Cardiac muscle cell (in vitro differentiated cells and primary cell): ENCODE results near the genes FAM89A and GNPAT.

GRCh38 chr1:229856354-229856590, 210.8 kb upstream of the GALNT2 start:
- RAMPAGE, long total RNA = no peak
- RRBS = no CpG with 5 or more reads among the region's 4 CpGs

DNA sequence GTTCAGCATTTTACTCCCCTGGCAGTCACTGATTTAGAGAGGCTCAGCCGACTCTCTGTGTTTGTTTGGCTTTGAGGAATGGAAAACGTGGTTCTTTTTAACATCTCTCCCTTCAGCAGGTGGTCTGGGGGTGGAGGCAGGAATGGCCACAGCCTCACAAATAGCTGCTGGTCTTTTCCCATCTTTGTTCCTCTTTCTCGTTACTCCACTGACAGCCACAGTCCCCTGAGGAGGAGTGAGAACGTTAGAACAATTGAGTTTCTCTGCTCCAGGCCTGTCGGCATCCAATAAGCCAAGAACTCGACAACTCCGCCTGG, 169.6 kb upstream of the GALNT2 start:
- RAMPAGE, long total RNA = no peak
- RRBS = no CpG with 5 or more reads among the region's 7 CpGs

DNA sequence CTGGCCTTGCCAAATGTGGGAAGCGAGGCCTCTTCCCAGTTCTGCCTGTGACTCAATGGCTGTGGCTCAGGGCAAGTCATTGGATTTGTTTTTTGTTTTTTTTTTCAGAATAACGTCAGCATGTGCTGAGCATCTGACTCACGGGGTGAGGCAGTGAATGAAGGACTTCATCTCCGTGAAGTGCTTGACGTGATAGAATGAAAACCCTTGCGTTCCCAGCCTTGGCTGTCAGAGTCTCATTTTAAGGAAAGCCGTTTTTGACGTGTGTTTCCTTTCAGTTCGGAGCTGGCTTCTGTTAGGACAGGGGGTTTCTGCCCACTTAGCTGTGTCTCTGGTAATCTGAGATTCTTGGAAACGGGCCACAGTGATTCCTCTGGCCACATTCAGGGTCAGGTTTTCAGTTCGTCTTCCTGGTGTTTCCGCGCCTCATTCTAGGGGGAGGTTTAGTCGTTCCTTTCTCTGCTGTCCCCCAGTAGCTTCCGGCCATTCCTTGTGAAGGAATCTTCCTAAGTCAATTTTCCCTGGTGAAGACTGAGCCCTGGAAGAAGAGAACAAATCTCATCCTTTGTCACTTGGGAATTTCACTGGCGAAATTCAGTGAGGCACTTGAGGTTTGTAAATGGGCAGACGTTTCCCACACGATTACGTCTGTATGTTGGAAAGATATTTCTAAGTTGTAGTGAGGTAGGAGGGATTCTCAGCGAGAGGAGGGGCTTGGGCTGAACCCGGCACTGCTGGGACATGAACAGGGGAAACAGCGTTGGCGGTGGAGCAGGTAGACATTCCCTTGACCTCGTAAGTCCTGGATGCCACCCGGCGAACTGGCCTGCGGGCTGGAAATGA, 47.0 kb downstream of the GALNT2 start:
- RAMPAGE, long total RNA = no peak
- RRBS = 75% methylated on average over 2 of the region's 27 CpGs

DNA sequence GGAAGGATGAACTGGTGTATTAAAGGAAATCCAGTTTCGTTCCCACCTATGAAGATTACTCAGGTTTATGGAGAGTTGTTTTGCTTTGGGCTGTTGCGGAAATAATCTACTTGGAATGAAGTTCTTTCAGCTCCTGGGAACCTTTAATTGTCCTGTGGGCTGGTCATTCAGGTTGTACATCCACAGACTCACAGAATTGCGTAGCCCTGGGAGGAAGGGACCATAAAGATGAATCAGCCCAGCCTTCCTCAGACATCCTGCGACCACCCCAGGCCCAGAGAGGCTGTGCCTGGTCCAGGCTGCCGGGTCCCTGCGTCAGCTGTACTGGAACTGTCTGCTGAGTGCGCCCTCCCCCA, 72.7 kb downstream of the GALNT2 start:
- RAMPAGE, long total RNA = no peak
- RRBS = no CpG with 5 or more reads among the region's 7 CpGs

GRCh38 chr1:230186971-230187248, 119.9 kb downstream of the GALNT2 start:
- RAMPAGE, long total RNA = no peak
- RRBS = no CpG with 5 or more reads among the region's 4 CpGs

DNA sequence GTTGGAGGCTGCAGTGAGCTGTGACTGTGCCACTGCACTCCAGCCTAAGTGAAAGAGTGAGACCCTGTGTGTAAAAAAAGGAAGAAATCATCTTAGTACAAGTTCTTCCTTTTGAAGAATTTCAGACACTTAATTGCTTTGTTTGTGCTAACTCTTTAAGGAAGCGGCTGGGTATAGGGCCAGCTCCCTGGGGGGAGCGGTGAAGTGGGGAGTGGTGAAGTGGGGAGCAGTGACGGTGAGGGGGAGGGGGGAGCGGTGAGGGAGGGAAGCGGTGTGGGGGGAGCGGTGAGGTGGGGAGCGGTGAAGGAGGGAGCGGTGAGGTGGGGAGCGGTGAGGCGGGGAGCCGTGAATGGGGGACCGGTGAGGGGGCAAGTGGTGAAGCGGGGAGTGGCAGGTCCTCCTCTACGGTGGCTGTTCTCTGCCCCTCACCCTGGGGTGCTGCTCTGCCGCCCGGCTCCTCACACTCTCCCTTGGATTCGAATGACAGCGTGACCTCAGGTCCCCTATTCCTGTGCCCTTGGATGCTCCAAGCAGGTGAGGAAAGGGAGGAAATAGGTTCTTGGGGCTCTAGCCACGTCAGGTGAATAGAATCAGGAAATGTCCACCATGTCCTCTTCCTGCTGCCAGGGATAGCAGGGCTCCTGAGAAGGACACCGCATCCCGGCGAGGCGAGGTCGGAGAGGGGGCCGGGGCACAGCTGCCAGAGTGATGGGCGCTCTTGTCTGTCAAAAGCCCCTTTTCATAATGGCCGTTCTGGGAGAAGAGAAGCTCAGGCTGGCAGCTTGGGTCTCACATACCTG, 134.3 kb downstream of the PGBD5 start:
- RAMPAGE, long total RNA = no peak
- RRBS = no CpG with 5 or more reads among the region's 27 CpGs

DNA sequence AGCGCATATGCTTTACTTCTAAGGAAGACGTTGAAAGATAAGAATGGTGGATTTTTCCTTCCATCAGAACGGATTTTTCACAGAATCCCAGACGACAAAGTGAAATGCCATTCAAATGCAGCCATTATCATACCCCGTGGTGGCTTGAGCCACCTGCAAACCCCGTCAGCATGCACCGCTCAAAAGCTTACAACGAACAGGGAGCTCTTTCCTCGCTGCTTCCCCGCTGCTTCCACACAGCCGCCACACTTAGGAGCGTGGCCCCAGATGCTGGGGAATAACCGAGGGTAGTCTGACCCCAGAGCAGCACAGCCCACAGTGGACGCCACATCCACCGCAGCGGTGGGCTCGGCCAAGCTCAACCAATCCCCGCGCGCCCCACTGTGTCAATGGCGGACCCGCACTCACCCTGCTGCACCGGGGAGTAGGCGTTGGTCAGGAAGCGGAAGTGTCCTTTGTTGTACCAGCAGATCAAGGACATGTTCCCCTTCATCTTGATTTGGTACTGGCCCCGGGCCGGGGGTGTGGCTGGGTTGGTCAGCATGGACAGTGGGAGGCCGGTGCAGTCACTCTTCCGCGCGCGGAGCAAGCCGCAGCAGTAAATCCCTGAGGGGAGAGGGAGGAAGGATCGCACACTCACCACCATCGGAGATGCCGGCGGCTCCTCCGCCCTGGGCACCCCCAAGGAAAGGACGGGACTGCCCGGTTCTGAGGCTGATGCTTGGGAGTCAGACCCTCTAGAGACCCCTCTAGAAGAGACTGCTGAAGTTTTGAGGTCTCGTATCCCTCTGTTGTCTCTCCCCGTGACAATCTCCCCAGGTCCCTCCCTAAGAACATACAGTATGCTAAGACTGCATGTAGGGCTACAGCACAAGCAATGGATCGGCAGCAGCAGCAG, 93.4 kb downstream of the PGBD5 start:
- RAMPAGE, long total RNA = no peak
- RRBS = 70% methylated on average over 17 of the region's 43 CpGs

- RAMPAGE, long total RNA = no peak
- RRBS = no CpG with 5 or more reads among the region's 7 CpGs
Observed at GRCh38 chr1:230603290-230603773, 38.9 kb upstream of the COG2 start.

DNA sequence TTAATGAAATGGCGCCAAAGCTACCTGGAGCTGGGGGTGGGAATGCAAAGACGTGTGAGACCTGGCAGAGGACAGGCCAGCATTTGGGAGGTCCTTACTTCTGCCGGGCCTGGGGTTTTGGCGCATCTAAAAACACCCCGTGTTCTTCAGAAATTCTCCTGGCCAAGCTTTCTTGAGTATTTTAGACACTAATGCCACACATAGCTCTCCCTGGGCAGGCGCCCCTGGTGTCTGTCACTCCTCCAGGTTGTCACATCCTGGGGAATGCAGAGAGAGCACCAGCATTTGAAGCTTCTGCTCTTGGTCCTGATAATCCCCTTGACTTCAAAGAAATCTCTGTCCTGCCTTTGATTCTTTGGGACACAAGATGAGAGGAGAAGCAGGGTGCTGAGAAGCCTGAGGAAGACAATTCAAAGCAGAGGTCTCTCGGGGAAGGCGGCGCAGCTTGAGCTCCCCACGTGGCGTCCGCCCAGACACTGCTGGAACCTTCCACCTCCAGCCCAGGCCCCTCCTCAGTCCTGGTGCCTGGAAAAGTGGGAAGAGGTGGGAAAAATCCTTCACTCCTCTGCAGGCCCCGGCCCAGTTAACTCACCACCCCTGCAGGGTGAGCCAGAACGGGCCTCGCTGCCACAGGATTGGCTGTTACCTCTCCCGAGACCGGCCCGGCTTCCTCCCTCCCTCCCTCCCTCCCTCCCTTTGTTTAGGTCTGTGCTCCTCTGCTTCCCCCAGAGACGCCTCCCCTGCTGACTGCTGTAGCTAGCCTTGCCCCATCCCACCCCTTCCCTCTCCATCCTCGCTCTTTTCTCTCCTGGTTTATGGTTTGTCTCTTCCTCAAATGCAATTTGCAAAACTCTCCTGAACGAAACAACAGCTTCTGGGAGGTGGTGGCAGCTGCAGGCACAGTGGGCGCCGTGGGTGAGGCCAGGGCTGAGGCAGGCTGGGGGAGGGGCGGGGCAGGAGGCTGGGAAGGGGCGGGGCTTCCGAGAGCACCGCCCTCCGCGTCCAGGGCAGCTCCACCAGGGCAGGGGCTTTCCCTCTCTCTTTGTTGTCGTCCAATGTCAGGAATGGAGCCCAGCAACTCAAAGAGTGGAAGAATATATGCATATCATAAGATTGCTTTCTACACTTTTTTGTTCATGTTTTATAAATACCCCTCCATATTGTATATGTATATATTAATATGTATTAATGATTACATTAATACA, 6.4 kb downstream of the CAPN9 start:
- RAMPAGE, long total RNA = no peak
- RRBS = 7% methylated on average over 1 of the region's 30 CpGs

DNA sequence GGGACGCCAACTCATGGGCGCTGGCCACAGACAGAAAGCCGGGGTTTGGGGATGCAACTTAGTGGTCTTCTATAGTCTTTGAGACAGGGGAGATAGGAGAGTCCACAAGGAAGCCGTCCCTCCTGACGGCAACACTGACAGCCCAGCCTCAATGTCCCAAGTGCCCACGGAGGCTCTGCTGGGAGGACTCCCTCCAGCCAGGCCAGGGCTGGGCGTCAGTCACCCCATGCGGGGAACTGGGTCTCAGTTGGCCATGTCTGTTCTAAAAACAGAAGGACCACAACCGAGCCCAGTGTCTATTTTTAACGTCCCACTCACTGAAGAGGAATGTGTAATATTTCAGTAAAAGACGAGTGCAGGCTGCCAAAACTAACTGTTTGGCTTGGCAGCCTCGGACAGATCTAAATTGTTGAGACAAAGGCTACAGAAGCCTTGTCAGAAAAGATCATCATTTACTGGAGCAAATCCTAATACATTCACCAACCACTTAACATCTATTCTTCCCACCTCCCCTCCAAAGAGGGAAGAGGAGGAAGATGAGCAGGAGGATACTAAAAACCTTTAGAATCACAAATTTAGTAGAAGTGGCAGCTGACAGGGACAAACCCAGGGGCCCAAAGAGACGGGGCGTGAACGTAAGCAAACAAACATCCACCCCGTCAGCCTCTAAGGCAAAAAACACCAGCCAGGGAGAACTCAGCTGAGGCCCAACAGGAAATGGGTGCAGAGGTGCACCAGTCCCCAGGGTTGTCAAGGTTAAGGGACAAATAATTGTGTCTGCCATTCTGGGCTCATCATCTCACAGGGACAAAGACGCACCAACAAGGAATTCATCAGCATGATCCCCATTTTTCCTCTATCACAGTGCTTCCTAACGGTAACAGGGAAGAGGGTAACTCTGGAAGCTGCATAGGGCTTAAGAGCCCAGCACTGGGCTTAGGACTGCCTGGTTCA, 18.7 kb downstream of the C1orf198 start:
- RAMPAGE, long total RNA = no peak
- RRBS = no CpG with 5 or more reads among the region's 18 CpGs

- RAMPAGE, long total RNA = no peak
- RRBS = no CpG with 5 or more reads among the region's 10 CpGs
Observed at GRCh38 chr1:230867015-230867701, 1.2 kb downstream of the C1orf198 start.

- RAMPAGE, long total RNA = no peak
- RRBS = no CpG with 5 or more reads among the region's 10 CpGs
Observed at GRCh38 chr1:230938115-230938947, 40.3 kb downstream of the TTC13 start.

- RAMPAGE, long total RNA = no peak
- RRBS = no CpG with 5 or more reads among the region's 5 CpGs
Observed at GRCh38 chr1:230942594-230943414, 35.9 kb downstream of the TTC13 start.

DNA sequence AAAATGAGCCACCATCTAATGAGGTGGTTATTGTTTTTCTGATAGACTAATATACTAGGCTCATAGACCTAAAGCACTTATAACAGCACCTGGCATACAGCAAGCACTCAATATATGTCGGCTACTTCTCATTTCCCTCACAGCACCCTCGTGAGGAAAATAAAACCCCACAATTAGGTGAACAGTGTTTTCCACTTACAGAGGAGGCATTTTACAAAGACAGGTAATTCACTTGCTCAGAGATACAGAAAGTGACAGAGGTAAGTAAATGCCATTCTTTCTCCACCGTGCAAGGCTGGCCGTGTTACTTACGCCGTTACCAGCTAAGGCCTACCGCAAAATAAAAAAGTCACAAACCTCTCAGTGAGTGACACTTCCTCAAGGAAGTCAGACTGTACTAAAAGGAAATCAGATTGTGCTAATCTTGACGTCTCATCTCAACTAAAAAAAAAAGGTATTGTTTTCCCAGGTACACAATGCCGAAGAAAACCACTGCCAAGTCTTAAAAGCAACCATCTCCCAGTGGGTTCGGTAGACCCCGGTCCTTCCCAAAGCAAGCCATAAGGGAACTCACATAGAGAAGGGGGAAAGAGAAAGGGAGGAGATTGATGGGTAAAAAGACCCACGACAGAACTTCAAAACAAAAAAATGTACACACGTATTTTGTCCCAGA, 1.4 kb downstream of the TTC13 start:
- RAMPAGE, long total RNA = no peak
- RRBS = no CpG with 5 or more reads among the region's 13 CpGs

- RAMPAGE, long total RNA = no peak
- RRBS = no CpG with 5 or more reads among the region's 7 CpGs
Observed at GRCh38 chr1:230999712-231000764, 21.1 kb downstream of the ARV1 start.

DNA sequence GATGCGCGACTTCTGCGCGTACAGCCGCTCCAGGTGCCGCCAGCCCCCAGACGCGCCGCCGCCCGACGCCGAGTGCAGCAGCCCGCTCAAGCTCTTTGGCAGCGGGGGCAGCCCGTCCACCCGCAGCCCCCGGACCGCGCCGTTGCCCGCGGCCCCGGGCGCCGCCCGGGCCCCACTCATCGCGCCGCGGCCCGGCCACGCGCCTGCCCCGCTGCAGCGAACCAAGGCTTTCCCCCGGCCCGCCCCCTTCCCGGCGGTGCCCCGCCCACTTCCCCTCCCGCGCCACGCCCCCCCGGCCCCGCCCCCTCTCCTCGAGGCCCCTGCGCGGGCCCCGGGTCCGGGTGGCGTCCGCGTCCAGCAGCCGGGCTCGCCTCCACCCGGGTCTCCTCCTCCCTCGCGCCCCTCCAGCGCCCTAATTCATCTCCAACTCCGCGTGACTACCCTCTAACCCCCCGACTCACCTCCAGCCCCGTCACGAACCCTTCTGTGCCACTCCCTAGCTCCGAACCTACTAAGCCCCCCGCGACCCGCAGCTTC, at the start of gene FAM89A:
Gene FAM89A, minus strand, starts transcription at position 223 of the 537 bp plus-strand sequence.
- RAMPAGE, long total RNA = no peak
- RRBS = 4% methylated on average over 18 of the region's 69 CpGs

GRCh38 chr1:231040904-231041543, 970 bp upstream of the FAM89A start:
- RAMPAGE, long total RNA = no peak
- RRBS = 4% methylated on average over 15 of the region's 32 CpGs

DNA sequence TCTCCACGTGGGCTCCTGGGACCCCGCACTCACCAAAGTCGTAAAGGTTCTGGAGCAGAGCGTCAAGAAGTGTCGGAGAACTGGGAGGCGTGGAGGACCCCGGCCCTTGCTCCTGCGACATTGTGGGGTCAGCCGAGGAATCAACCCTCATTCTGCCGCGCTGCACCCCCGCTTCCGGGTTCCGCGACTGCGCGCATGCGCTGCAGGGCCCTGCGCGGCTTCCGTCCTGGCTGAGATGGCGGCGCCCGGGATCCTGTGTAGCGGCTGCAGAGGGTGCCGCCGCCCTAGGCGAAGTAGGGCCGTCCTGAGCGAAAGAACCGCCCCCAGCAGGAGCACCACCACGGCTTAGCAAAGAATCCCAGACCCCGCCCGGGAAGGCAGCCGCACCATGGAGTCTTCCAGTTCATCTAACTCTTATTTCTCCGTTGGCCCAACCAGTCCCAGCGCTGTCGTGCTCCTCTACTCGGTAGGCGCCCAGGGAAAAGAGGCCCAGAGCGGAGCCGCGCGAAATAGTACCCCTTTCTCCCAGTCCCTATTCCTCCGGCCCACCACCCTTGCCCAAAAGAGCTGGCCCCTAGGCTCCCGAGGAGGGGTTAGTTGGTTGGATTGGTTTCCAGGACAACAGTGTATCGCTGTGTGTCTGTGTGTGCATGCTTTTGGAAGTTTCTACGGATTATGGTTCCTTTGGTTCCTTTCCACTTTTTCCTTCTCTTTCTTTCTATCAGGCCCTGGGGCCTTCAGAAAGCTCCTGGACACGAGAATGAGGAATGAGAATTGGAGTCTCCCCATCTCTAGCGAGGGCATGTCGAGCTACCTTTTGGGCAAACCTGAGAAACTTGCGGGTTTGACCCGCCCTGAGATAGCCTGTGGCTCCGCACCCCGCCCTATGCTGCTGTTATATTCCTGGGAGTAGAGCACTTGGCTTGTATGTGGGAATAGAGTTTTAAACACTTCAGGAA, at the start of gene GNPAT:
Gene GNPAT, plus strand, starts transcription at position 222 of the 959 bp plus-strand sequence.
- RAMPAGE, long total RNA = start-site peak on the minus strand centred at position 161 of the sequence, 51 bp wide, 986 and 460 reads in 2 replicates; start-site peak on the plus strand centred at position 272 of the sequence, 118 bp wide, 286 and 874 reads in 2 replicates
- RRBS = 1% methylated on average over 18 of the region's 55 CpGs

GRCh38 chr1:231408091-231408563, 14.0 kb downstream of the EGLN1 start:
- RAMPAGE, long total RNA = no peak
- RRBS = no CpG with 5 or more reads among the region's 1 CpG

DNA sequence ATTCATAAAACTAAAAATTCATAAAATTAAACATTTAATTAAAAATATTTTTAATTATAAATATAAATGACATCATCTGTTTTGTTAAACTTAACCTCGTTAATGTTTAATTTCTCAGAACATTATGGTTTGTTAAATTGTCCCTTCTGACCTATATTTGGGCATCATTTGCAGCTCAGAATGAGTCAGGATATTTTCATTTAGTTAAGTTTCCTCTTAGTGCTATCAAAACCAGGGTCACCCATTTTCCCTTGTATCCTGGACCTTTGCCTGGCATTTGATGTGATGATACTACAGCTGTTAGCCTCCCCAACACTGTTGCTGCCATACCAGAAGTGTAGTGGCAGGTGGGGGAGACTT, 30.2 kb downstream of the TSNAX start:
- RAMPAGE, long total RNA = no peak
- RRBS = no CpG with 5 or more reads among the region's 1 CpG